Kidney epithelial cell (primary cell): ENCODE measurements around a stretch of chr9.

DNA sequence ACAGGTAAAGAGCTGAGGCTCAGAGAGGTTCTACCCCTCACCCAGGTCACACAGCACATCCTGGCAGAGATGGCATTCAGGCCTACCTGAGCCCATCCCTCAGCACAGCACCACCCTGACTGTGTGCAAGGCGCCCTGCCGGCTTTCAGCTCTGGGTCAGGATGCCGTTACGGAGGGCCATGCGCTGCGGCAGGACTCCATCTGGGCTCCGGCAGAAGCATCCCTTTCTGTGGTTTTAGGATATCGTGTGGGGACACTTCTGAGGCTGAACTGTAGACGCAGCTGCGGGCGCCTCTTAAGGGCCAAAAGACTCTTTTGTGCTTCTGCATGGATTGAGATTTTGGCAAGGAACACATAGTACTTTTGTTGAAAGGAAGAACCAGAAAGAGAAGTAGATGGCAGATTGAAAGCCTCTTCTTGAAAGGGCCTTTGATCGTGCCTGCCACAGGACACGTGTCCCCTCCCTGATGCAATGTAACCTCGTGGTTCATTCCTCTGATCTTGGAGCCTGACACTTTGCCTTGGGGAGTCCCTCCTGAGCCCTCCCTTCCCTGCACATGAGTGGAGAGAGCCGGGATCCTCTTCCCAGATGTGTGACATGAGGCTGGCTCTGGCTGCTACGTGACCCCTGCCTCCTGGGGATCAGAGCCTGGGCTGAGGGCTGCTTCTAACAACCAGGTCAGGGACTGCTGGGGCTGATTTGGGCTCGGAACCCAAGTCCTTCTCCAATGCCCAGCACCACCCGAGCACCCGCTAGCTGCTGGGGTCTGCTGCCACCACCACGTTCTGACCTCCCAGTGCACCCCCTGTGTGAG lies 31.4 kb downstream of the USP20 start:
- RAMPAGE, long total RNA: no peak
- RRBS: 93% methylated on average over 6 of the region's 20 CpGs

- RAMPAGE, long total RNA: no peak
- RRBS: no CpG with 5 or more reads among the region's 44 CpGs
These were observed 45.9 kb downstream of the USP20 start for GRCh38 chr9:129880642-129881983.

DNA sequence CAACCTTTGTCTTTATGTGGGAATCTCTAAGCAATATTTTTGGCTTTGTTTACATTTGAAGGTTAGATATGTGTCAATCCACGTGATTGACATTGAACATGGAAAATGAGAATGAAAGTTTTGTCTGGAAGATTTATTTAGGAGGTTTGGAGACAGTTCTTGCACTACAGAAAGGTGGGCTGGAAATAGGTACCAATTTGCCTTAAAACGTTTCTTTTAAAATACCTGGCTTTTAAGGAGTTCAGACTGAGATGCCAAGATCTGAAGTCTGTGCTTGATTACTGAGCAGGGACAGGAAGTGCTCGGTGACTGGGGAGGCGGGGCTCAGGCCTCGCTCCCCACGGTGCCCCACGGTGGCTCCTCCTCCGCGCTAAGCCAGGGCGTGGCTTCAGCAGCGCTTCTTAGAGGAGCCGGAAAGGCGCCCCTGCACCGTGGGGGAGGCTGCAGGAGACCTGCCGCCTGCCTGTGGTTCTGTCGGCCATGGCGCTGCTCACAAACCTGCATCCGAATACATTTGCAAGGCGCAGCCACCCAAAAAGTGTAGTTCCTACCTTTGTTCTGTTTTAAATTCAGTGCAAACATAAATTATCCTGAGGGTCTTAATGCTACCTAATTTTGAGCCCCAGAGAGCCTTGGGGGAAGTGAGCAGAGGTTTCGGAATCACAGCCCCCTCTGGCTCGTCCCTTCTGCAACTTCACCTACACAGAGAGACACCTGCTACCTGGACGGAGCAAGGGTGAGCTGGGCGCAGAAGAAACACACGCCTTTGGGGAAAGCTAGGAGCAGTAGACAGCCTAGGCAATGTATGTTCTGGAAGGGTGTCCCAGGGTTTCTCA lies 49.2 kb downstream of the USP20 start:
- RAMPAGE, long total RNA: no peak
- RRBS: no CpG with 5 or more reads among the region's 24 CpGs

- RAMPAGE, long total RNA: no peak
- RRBS: no CpG with 5 or more reads among the region's 12 CpGs
These were observed 60.2 kb downstream of the USP20 start for GRCh38 chr9:129895255-129896020.

- RAMPAGE, long total RNA: no peak
- RRBS: no CpG with 5 or more reads among the region's 3 CpGs
These were observed 95.4 kb downstream of the USP20 start for GRCh38 chr9:129930521-129931243.

DNA sequence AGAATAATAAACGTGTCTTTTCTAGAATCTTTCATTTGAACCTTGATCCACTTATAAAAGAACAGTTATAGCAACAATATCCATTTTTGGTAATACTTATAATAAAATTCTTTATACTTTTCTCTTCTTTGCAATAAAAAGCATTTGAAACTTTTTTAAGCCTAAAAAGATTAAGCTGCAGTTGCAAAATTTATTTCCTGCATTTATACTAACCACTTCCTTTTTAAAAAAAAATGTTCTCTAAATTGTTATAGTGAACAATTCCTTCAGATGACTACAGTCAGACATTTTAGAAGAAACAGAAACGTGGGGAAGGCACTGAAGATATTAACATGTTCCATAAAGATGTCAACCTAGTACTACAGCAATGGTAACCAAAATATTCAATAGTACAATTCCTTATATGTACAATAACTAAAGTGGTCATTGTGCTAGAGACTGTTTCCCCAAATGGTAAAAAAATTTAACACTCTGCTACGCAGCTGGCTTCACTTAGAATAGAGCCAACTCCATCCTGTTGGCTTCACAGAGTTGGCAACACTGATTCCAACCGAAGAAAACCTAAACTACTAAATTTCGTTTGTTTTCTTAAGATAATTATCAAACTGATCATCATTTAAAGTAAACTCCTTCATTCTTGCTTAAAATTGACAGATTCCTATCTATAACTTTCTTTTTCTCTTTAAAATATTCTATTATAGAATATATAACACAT lies 97.7 kb downstream of the FNBP1 start:
- RAMPAGE, long total RNA: no peak
- RRBS: no CpG with 5 or more reads among the region's 5 CpGs

GRCh38 chr9:129964633-129965800 lies 78.0 kb downstream of the FNBP1 start:
- RAMPAGE, long total RNA: no peak
- RRBS: no CpG with 5 or more reads among the region's 22 CpGs

DNA sequence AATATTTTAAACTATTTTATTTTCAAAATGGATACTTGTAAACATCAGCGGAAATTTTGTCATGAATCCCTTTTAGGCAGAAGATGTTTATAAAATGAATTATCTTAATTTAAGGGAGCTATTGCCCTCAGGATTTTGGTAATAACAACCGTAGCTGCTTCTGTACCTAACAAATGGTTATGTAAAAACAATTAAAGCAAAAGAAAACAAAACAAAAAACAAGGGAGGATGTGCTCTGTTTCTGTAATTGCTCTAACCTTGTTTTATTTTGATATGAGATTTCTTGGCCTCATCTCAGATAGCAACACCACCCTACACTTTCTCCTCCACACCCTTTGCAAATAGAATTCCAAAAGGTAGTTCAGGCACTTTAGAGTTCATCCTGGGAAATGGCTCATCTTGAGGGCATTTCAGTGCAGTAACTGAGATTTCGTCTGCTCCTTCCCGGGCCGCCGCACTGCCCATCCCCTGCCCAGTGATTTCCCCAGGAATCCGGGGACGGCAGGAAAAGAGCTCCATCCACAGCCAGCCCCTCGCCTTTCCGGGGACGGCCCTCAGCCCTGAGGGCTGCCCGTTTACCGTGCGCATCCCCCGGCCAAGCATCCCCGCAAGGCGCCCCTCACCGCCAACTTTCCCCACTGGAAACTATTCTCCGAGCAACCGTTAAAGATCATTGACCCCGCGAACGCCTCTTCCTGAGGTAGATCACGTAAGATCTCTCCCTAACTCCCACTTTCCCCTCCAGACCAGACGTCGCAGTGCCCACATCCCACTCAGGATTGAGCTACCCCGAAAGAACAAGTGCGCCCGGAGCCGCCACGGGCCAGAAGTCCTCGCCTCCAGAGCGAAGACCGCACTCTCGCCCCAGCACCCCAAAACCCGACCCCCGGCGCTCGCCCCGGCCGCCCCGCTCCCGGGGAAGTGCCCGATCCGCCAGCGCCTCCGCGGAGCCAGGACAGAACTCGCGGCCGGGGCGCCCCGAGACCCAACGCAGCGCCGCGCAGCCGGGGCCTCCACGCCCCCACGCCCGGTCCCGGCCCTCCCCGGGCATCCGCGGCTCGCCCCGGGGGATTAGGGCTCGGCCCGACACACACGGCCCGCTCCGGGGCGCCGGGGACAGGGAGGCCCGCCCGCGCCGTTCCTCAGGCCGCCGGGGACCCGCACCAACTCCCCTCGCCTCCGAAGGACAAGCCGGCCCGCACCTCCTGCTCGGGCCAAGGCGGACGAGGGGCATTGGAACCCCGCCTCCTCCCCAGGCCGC lies 989 bp downstream of the FNBP1 start:
- RAMPAGE, long total RNA: no peak
- RRBS: under 1% methylated on average over 51 of the region's 90 CpGs

GRCh38 chr9:130045387-130045843 lies 2.4 kb upstream of the FNBP1 start:
- RAMPAGE, long total RNA: no peak
- RRBS: no CpG with 5 or more reads among the region's 2 CpGs

- RAMPAGE, long total RNA: no peak
- RRBS: no CpG with 5 or more reads among the region's 7 CpGs
These were observed 564 bp upstream of the GPR107 start for GRCh38 chr9:130053190-130053493.

DNA sequence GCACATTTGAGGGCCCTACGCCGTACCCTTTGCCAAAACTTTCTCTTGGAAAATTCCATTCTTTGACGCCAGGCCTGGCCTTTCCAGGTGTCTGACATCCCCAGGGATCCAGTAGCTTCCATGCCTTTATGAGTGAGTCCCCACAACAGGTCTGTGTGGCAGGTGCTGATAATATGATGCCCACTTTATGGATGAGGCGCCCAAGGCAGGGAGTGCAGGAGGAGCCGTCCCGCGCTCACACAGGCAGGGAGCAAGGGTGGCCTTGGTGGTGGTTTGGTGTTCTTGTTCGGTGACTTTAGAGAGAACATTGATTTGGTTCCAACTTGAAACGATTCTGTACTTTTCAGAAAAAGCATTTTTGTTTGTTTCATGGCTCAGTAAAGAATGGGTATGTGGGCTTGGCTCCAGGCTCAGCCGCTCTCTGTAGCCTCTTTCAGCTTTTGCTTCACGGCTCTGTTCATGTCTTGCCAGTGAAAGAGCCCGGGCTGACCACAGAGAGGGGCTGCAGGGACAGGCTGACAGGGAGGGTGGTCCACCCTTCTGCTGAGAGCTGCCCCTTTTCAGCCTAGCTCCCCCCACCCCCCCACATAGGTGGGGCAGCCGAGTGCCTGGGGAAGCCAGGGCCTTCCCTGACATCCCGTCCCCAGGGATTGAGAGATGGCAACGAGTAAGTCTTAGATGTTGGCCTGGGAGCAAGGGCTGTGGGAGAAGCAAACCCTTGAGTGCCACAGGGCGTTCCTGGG lies 27.9 kb downstream of the NCS1 start:
- RAMPAGE, long total RNA: no peak
- RRBS: no CpG with 5 or more reads among the region's 16 CpGs

- RAMPAGE, long total RNA: no peak
- RRBS: 47% methylated on average over 3 of the region's 27 CpGs
These were observed 32.5 kb upstream of the HMCN2 start for GRCh38 chr9:130232916-130233666.

DNA sequence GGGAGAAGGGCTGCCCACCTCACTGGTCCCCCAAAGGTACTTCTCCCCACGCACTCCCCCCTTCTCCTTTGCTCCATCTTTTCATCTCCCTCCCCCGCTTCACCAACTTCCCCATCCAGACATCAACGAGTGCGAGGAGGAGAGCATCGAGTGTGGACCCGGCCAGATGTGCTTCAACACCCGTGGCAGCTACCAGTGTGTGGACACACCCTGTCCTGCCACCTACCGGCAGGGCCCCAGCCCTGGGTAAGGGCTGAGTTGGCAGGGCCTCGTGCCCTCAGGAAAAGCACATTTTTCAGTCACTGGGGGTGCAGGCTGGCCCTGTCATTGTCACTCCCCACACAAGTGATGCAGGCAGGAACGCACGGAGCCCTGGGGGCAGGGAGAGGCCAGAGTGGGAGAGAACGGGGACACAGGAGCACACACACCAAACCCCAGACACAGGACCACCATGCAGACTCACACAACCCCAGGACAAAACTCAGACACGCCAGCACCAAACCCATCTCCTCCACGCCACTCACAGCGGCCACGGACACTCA lies 12.4 kb upstream of the ASS1 start:
- RAMPAGE, long total RNA: no peak
- RRBS: 40% methylated on average over 3 of the region's 16 CpGs

GRCh38 chr9:130494710-130495083 lies 49.9 kb downstream of the ASS1 start:
- RAMPAGE, long total RNA: no peak
- RRBS: no CpG with 5 or more reads among the region's 12 CpGs

- RAMPAGE, long total RNA: no peak
- RRBS: no CpG with 5 or more reads among the region's 11 CpGs
These were observed 56.8 kb downstream of the ASS1 start for GRCh38 chr9:130501455-130502015.

GRCh38 chr9:130599726-130600287 lies 20.4 kb downstream of the FUBP3 start:
- RAMPAGE, long total RNA: no peak
- RRBS: no CpG with 5 or more reads among the region's 6 CpGs

DNA sequence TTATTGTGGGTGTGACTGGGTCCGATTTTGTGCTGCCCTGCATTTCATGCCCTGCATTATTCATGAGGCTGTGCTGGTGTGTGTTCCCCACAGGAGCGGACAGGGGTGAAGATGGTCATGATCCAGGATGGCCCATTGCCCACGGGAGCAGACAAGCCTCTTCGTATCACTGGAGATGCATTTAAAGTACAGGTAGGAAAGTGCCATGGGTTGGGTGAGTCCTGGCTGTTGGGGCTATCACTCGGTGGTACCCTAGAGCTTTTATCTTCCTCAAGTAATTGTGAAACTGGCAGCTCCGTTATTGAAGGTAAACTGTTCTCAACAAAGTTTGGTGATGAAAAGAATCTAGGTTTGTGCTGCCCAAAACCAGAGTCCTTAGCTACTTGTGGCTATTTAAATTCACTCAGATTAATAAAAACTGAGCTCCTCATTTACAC lies 38.3 kb downstream of the FUBP3 start:
- RAMPAGE, long total RNA: no peak
- RRBS: no CpG with 5 or more reads among the region's 6 CpGs

GRCh38 chr9:130714061-130715245 lies 20.9 kb downstream of the EXOSC2 start:
- RAMPAGE, long total RNA: no peak
- RRBS: no CpG with 5 or more reads among the region's 19 CpGs

- RAMPAGE, long total RNA: no peak
- RRBS: no CpG with 5 or more reads among the region's 12 CpGs
These were observed 11.4 kb upstream of the ABL1 start for GRCh38 chr9:130823210-130824532.

DNA sequence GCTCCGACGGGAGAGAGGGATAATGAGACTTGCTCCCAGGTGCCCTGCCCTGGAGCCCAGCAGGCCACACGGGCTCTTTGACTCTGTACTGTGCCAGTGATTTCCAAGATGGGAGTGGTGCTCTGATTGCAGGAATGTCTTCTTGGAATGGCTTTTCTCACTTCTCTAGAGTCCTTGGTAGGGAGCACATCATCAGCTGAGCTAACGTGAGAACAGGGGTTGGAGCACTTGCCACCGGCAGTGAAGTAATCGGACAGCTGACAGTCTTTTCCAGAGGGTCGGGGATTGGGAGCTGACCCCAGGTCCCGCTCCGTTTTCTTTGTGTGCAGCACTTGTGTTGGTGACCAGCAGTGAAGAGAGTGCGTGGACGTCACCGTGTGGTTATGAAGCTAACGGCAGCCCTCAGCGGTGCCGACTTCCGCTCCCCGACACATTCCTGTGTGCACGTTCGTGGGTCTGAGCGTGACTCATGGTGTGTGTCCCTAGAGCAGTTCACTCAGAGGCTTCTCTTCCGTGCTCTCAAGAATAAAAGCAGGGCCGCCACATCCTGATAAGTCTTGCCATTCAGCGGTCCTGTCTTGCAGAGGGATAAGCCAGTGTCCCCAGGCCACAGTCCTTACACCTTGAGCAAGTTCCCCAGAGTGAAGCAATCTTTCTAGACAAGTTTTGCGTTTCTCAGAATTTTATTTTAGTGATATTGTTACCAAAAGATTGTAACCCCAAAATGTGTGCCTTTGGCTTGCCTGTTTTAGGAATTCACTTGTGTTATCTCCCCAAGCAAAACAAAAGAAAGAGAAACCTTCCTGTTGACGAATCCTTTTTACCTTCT lies 25.7 kb downstream of the ABL1 start:
- RAMPAGE, long total RNA: no peak
- RRBS: no CpG with 5 or more reads among the region's 25 CpGs